Peripheral blood mononuclear cell (primary cell): ENCODE results near the genes HSPB1, ZP3, DTX2 and GSAP.

GRCh38 chr7:75987887-75988584 lies 6.4 kb downstream of the TMEM120A start:
- PRO-cap, 8 experiments = no peak in any of the 8 experiments

DNA sequence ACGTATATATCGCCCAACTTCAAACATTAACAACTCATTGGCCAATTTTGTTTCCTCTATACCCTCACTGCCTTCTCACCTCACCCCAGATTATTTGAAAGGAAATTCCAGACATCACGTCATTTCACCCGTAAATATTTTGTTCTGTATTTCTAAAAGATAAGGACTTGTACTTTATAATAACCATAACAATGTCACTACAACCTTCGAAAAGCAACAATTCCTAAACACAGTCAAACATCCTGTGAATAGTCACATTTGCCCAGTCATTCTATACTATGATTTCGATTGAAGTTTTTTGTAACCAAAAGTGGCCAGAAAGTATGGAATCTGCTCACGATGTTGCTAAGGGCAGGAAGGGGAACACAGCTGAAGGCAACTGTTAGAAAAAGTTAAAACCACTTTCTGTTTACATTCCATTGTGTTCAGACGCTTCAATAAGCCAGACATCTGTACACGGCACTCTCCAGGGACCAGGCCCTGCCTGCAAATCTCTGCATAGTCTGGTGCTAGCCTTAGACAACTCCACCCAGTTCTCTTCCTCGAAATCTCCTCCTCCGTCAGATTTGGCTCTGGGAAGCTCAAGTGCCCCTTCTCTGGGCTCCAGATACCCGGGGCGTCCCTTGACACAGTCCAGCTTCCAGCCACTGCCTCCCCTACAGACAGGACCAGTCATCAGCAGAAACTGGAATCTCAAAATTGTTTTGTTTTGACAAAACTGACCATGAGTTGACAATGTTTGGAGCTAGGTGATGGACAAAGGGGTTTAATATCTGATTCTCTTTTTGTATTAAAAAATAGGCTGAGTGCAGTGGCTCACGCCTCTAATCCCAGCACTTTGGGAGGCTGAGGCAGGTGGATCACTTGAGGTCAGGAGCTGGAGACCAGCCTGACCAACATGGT lies 17.1 kb upstream of the TMEM120A start:
- PRO-cap, 8 experiments = no peak in any of the 8 experiments

DNA sequence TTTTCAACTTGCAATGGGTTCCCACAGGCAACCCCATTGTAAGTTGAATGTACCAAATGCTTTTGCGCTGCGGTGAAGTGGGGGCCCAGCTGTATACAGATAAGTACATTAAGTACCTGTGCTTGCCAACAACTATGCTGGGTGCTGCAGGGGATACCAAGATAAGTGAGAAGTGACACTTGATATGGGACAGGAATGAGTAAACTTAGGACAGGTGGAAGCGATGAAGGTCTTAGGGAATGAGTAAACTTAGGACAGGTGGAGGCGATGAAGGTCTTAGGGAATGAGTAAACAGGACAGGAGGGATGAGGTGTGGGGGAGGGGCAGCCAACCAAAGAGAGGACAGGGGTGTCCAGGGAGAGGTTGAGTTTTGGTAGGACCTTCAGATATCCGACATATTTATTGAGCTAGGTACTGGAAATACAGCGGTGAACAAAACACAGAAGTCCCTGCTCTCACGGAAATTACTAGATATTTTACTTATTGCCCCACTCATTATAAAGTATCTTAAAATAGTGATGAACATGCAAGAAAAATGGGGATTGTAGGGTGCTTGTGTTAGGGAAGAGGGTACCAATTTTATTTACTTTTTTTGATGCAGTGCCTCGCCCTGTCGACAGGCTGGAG lies 1.5 kb downstream of the MDH2 start:
- PRO-cap, 8 experiments = peak in 1 of 8 experiments; most common plus-strand start position 71 of the sequence (in 1)

DNA sequence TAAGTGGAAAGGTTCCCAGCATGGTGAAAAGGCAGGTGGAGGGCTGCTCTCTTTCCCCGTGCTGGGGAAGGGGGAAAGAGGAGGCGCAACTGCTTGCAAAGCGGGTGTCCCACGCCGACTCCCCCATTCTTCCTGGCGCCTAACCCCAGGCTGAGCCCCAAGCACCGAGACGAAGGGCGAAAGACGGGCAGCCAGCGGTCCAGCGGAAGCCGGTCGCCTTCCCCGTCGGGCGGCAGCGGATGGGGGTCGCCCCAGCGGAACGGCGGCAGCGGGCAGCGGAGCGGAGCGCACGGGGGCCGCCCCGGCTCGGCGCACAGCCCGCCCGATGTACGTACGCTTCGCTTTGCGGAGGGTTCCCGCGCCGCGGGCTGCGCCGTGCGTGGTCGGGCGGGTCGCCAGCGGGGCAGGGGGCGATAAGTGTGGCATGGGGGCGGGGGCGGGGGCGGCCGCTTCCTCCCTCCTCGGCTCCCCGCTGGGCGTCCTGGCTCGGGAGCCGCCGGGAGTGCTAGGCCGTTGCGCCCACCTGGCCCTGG lies 35.3 kb upstream of the HSPB1 start:
- PRO-cap, 8 experiments = no peak in any of the 8 experiments

- PRO-cap, 8 experiments = peak in 8 of 8 experiments; most common plus-strand start chr7:76302675 (in 7); most common minus-strand start chr7:76302474 (in 8)
Observed at GRCh38 chr7:76302056-76303091, at the start of gene HSPB1. HSPB1 (plus strand) TSS chr7:76302673.

GRCh38 chr7:76347690-76348306 lies 11.0 kb downstream of the YWHAG start:
- PRO-cap, 8 experiments = no peak in any of the 8 experiments

DNA sequence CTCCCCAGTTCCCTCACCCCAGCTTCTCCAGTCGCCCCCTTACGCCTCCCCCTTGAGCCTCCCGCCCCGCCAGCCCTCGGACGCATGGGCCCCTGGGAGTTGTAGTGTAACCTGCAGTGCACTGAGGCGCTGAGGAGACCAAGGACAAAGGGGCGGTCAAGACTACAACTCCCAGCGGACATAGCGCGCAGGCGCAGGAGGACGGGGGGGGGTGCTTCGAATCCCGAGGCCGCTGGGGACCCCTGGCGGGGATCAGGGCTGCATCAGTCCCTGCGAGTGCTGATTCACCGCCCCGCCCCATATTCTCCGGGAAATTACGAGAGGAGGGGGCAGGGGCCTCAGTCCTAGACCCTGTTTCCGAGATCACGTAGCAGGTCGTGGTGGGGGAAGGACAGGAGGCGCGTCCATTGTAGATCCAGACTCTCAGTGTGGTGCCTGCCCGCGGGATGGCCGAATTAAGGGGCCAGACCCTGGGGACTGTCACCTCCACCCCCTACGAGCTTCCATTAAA lies 472 bp upstream of the YWHAG start:
- PRO-cap, 8 experiments = peak in 6 of 8 experiments; most common plus-strand start position 266 of the sequence (in 3); most common minus-strand start position 84 of the sequence (in 2)

GRCh38 chr7:76424758-76425051 lies at the start of gene ZP3:
ZP3 (plus strand) TSS chr7:76424950.
- PRO-cap, 8 experiments = no peak in any of the 8 experiments

- PRO-cap, 8 experiments = no peak in any of the 8 experiments
Observed at GRCh38 chr7:76445640-76446056, 15.9 kb upstream of the DTX2 start.

DNA sequence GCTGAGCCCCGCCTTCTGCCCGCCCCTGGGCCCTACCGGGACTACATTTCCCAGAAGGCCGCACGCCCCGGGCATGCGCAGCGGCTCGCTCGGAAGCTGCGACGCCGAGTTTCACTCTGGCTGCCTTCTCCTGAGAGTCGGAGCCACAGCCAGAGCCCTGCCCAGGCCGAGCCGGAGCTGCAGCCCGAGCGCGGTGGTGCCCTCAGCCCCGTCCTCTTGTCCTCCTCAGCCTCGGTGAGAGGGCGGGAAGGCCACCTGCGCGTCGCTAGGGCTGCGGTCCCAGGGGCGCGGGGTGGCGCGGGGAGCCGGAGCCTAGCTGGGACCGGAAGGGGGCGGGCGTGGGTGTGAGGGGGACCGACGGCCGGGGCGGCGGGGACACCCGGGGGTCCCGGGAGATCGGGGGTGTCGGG lies at the start of gene DTX2:
Gene DTX2 (plus strand): TSS at position 107 of the 410 bp plus-strand sequence.
- PRO-cap, 8 experiments = no peak in any of the 8 experiments

DNA sequence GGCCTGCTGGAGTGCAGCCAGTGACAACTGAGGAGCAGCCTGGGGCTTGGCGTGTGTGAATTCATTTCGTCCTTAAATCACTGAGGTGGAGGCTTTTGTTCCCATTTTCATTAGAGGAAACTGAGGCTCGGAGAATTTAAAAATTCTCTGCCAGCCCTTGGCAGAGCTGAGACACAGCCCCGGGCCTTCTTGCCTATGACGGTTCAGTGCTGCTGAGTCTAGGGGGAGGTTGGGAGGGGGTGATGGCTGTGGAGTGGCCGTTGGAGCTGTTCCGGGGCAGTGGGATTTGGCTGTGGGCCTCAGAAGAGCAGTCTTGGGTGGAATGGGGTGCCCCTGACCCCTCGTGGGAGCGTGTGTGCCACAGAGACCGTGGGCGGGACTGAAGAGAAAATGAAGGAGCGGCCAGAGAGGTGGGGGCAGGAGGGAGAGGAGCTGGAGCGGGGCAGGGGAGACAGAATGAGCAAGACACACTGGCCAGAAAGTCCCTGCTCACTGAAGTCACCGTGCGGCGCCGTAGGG lies 40.1 kb downstream of the SPDYE17 start:
- PRO-cap, 8 experiments = no peak in any of the 8 experiments

- PRO-cap, 8 experiments = no peak in any of the 8 experiments
Observed at GRCh38 chr7:77126545-77126809, 4.1 kb downstream of the CCDC146 start.

DNA sequence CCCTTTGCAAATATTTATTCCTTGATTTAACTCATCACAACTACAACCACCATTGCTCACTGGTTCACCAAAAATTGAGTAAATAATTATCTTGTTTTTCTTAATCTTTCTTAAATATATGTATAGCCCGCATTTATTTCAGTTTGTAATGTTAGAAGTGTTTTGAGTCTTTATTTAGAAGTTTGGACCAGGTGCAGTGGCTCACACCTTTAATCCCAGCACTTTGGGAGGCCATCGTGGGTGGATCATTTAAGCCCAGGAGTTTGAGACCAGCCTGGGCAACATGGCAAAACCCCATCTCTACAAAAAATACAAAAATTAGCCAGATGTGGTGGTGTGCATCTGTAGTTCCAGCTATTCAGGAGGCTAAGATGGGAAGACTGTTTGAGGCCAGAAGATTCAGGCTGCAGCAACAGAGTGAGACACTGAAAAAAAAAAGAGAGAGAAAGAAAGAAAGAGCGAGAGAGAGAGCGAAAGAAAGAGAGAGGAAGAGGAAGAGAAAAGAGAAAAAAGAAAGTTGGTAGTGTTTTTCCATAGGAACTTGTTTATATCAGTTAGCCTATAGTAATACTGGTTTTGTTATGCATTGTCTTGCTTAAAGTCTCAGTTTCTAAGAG lies 12.7 kb downstream of the CCDC146 start:
- PRO-cap, 8 experiments = no peak in any of the 8 experiments

DNA sequence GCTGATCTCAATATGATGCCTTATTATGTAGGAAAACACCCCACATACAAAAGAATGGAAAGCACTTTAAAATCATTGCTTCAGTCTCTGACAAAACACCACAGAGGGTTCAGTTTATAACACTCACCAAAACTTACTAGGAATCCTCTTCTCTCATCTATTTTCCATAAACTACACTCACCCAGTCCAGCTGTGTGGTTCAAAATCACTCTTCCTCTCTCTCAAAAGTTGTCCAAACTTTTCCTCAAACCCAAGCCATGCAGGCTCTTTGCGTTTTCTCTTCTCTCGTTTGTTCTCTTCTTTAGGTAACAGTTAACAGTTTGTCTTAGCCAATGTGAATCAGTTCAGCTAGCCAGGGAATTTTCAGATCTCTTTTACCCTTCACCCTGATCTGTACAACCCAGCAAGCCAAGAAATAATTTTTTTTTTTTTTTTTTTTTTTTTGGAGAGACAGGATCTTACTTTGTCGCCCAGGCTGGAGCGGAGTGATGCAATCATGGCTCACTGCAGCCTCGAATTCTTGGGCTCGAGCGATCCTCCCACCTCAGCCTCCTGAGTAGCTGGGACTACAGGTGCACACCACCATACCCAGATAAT lies 78.5 kb upstream of the FGL2 start:
- PRO-cap, 8 experiments = no peak in any of the 8 experiments

- PRO-cap, 8 experiments = no peak in any of the 8 experiments
Observed at GRCh38 chr7:77287285-77287665, 87.7 kb upstream of the FGL2 start.

DNA sequence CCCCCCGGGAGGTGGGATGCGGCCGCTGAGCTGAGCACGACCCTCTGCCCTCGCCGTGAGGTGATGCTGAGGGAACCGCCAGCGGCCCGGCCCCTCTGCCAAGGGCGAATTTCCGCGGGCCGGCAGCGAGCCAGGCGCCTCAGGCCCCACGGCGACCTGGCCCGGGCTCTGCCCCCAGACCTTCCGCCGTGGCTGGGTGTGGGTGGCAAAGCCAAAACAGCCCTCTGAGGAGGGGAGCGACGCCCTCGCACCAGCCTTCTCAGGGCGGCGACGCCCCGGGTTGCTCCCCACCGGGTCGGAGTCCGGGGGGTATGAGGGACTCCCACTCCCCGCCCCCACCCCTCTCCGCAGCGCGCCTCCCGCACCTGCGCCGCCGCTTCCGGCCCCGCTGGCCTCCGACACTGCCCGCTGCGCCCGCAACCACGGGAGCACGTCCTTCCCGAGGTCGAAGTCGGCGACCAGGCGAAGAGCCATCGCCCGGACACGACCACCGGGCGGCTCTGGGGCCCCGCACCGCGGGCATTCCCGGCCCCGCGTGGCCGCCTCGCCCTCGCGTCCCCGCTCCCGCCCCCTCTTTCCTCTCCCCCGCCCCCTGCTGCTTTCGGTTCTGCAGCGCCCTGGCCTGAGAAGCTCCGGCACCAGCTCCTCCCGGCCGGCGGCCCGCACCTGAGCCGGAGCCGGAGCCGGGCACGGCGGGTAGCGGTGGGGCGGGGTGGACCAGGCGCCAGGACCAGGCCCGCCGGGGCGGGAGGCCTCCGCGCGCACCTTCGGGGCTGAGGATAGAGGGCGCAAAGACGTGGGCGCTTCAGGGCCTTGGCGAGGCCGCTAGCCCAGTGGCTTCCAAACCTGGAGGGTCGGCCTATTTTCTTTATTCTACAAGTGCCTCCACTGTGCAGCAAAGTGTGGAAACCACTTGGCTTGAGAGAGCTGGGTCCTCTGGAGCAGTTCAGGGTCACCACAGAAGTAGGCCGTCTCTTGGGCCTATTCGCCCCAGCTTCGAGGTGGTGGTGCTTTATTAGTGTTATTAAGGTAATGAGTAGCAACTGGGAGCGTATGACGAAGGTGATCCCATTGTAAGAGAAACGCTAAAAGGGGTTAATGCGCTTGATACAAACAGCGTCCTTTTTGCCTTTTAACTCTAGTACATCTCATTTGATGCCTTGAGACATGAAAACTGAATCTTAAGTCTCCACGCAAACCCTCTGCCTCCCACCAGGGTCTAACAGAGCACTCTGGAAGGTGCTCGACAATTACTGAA lies at the start of gene GSAP:
Gene GSAP (minus strand): TSS at position 502 of the 1,258 bp plus-strand sequence.
- PRO-cap, 8 experiments = peak in 8 of 8 experiments; most common plus-strand start position 598 of the sequence (in 7); most common minus-strand start position 577 of the sequence (in 6)

DNA sequence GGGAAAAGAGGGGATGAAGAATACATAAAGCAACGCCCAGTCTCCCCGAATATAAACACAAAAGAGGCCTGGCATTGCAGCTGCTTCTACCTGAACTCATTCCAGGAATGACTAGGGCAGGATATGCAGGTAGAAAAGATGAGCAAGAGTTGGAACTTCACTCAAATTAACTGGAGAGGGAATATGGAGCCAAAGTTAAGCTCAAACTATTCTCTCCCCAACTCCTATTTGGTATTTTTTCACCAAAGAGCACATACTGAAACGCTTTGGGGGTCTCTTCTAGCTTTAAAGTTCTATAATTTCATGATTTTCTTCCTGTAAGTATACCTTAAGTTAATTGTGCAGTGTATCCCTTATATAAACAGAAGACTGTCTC lies 36.7 kb upstream of the GSAP start:
- PRO-cap, 8 experiments = no peak in any of the 8 experiments

GRCh38 chr7:77690196-77690899 lies 5.9 kb upstream of the RSBN1L start:
- PRO-cap, 8 experiments = no peak in any of the 8 experiments

- PRO-cap, 8 experiments = no peak in any of the 8 experiments
Observed at GRCh38 chr7:77760819-77761155, 37.4 kb downstream of the TMEM60 start.

DNA sequence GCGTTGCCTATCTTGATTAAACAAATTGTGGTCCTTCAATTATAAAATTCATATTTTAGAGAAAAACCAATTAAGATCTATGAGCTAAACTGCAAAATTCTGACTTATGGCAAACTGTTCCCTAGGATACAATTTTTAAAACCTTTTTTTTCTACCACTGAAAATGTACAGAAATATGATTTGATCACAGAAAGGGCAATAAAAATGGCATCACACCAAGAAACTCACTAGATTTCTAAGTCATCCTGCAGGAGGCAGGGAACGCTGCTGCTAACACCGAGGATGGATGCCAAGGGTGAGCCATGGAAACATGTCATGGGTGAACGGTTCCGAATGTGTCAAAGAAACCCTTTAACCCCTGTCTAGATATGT lies 220.2 kb upstream of the TMEM60 start:
- PRO-cap, 8 experiments = no peak in any of the 8 experiments